Heart left ventricle (tissue), 7 donors: ENCODE measurements around a stretch of chr13.

DNA sequence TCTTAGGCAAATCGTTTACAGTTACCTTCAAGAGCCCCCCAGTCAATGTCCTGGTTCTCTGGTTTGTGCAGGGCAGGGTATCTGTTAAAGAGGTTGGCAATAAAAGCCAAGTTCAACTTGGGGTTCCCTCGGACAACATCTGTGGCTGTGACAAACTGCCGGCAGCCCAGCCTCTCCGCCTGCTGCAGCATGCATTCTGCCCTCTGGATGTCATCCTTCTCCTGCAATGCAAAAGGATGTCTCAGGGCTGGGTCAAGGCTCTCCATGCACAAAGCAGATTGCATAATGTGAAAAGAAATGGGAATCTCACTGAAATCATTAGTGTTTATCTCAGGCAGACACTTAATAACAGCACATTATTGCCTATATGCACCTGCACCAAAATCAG lies 35.1 kb downstream of the LCP1 start:
- PRO-cap, 6 experiments, result no peak in any of the 6 experiments
- RAMPAGE, long total RNA, 2 experiments, result start-site peak on the minus strand in 1 of 2 experiments, centred at position 161 of the sequence, 14 reads per replicate
- RRBS, result no CpG with 5 or more reads among the region's 4 CpGs

DNA sequence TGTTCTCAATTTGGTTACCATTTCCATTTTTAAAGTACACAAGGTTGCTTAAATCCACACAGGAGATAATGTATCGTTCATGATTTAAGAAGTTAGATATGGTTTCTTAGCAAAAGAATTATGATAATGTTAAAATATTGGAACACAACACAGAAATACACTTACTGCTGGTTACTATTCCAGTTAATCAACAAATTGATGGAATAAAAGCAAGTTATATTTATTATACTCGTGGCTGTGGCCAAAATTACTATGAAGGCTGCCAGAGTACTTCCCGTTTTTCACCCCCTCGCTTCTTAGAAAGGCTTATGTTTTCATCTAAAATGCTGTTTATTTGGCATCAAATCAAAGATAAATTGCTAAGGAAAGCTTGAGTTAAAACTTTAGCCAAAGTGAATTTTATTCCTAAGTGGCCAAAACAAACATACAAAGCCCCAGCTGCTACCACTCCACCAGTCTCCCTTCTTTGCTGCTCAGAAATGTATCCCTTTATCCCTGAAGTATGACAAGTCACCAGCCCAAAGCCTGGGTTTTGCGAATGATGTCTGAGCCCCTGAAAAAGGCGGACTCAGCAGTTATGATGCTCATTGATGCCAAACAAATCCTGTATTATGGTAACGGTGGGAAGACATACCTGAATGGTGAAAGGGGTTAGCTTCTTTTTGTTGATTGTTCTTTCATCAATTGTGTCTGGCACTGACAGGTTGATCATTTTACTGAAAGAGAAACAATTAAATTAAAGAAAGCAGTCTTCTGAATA lies 27.6 kb downstream of the LCP1 start:
- PRO-cap, 6 experiments, result no peak in any of the 6 experiments
- RAMPAGE, long total RNA, 2 experiments, result no peak in any of the 2 experiments
- RRBS, result no CpG with 5 or more reads among the region's 7 CpGs

GRCh38 chr13:46359801-46360232 lies 27.2 kb downstream of the RUBCNL start:
- PRO-cap, 6 experiments, result no peak in any of the 6 experiments
- RAMPAGE, long total RNA, 2 experiments, result no peak in any of the 2 experiments
- RRBS, result no CpG with 5 or more reads among the region's 2 CpGs

GRCh38 chr13:46598332-46598912 lies 45.5 kb downstream of the LRCH1 start:
- PRO-cap, 6 experiments, result no peak in any of the 6 experiments
- RAMPAGE, long total RNA, 2 experiments, result no peak in any of the 2 experiments
- RRBS, result no CpG with 5 or more reads among the region's 6 CpGs

DNA sequence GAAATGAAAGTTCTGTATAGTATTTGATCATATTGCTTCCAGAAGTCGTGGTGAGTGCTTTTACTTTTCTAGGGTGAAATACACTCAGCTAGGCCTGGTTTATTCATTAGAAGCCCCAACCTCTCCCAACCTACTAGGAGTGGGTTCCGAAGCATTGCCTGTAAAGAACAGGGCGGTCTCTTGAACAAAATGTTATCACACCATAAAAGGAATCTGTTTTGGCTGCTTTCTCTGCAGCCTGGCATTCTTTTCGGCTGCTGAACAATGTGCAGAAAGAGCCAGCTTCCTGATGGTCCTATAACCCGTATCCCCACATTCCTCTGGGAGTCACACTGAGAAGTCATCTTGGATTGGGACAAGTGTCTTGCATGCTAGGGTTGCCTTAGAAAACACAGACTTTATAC lies 102.8 kb downstream of the LRCH1 start:
- PRO-cap, 6 experiments, result peak in 1 of 6 experiments; most common plus-strand start position 325 of the sequence (in 1); most common minus-strand start position 135 of the sequence (in 1)
- RAMPAGE, long total RNA, 2 experiments, result no peak in any of the 2 experiments
- RRBS, result no CpG with 5 or more reads among the region's 5 CpGs

DNA sequence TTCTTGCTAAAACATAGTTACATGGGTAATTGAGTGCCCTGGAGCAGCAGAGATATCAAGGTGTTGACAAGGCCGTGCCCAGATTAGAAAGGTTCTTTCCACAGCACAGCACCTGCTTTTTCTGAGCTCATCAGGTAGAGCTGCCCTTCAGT lies 114.1 kb downstream of the LRCH1 start:
- PRO-cap, 6 experiments, result no peak in any of the 6 experiments
- RAMPAGE, long total RNA, 2 experiments, result no peak in any of the 2 experiments
- RRBS, result no CpG with 5 or more reads among the region's 1 CpG

- PRO-cap, 6 experiments, result no peak in any of the 6 experiments
- RAMPAGE, long total RNA, 2 experiments, result no peak in any of the 2 experiments
- RRBS, result no CpG with 5 or more reads among the region's 1 CpG
Observed at GRCh38 chr13:46667911-46668265, 114.9 kb downstream of the LRCH1 start.

- PRO-cap, 6 experiments, result no peak in any of the 6 experiments
- RAMPAGE, long total RNA, 2 experiments, result no peak in any of the 2 experiments
- RRBS, result no CpG with 5 or more reads among the region's 13 CpGs
Observed at GRCh38 chr13:48057066-48057366, 19.5 kb downstream of the NUDT15 start.

DNA sequence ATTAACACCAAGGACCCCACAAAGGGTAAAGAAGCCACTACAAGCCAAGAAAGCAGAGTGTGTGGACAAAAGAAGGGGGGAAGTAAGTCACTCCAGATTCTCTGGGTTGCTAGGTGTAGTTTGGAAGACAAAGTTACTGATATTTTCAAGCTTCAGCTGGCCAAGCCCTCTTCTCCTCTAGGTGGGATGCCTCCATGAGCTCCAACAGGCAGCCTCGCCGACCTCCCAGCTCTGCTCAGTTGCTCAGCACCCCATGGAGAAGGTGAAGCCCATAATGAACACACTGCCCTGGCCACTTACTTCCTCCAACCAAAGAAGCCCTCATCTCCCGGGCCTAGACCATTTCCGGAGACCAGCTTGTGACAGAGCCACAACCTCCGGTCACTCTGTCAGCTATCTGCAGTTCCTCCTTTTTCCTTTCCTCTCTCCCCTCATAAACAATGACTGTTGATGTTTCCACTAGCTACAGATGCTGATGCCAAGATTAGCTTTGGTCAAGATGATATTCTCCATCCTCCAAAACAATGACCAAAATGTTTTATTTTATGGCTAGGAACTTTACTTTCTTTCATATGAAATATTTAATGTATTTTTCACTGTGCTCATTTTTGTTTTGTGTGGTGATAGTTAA lies 66.9 kb upstream of the MED4 start:
- PRO-cap, 6 experiments, result no peak in any of the 6 experiments
- RAMPAGE, long total RNA, 2 experiments, result no peak in any of the 2 experiments
- RRBS, result no CpG with 5 or more reads among the region's 5 CpGs

DNA sequence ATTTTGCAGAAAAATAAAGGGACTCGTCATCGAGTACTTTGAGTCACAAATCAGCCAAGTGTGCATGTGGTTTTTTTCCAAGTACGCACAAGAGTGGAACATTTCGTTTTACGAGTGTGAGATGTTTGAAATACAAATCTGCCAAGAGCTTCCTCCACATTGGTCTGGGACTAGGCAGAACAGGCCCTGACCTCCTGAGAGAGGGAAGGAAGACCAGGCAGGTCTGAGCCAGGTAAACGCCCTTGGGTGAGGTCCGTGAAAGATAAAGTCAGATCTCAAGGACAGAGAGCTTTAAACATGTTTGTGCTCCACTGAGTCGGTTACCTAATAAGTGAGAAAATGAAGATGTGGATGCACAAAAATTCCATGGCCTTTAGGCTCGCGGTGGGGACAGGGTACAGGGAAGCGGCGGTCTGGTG lies 530 bp upstream of the ITM2B start:
- PRO-cap, 6 experiments, result peak in 2 of 6 experiments; most common plus-strand start position 157 of the sequence (in 2); most common minus-strand start position 333 of the sequence (in 1)
- RAMPAGE, long total RNA, 2 experiments, result no peak in any of the 2 experiments
- RRBS, result no CpG with 5 or more reads among the region's 12 CpGs

- PRO-cap, 6 experiments, result no peak in any of the 6 experiments
- RAMPAGE, long total RNA, 2 experiments, result no peak in any of the 2 experiments
- RRBS, result no CpG with 5 or more reads among the region's 2 CpGs
Observed at GRCh38 chr13:48248882-48249429, 15.9 kb downstream of the ITM2B start.

- PRO-cap, 6 experiments, result no peak in any of the 6 experiments
- RAMPAGE, long total RNA, 2 experiments, result no peak in any of the 2 experiments
- RRBS, result no CpG with 5 or more reads among the region's 6 CpGs
Observed at GRCh38 chr13:48395347-48395892, 17.5 kb downstream of the LPAR6 start.

GRCh38 chr13:48410037-48410817 lies 2.7 kb downstream of the LPAR6 start:
- PRO-cap, 6 experiments, result peak in 2 of 6 experiments; most common plus-strand start chr13:48410525 (in 2); most common minus-strand start chr13:48410397 (in 1)
- RAMPAGE, long total RNA, 2 experiments, result no peak in any of the 2 experiments
- RRBS, result no CpG with 5 or more reads among the region's 7 CpGs

GRCh38 chr13:48491255-48491940 lies 41.5 kb downstream of the RCBTB2 start:
- PRO-cap, 6 experiments, result no peak in any of the 6 experiments
- RAMPAGE, long total RNA, 2 experiments, result no peak in any of the 2 experiments
- RRBS, result no CpG with 5 or more reads among the region's 1 CpG

DNA sequence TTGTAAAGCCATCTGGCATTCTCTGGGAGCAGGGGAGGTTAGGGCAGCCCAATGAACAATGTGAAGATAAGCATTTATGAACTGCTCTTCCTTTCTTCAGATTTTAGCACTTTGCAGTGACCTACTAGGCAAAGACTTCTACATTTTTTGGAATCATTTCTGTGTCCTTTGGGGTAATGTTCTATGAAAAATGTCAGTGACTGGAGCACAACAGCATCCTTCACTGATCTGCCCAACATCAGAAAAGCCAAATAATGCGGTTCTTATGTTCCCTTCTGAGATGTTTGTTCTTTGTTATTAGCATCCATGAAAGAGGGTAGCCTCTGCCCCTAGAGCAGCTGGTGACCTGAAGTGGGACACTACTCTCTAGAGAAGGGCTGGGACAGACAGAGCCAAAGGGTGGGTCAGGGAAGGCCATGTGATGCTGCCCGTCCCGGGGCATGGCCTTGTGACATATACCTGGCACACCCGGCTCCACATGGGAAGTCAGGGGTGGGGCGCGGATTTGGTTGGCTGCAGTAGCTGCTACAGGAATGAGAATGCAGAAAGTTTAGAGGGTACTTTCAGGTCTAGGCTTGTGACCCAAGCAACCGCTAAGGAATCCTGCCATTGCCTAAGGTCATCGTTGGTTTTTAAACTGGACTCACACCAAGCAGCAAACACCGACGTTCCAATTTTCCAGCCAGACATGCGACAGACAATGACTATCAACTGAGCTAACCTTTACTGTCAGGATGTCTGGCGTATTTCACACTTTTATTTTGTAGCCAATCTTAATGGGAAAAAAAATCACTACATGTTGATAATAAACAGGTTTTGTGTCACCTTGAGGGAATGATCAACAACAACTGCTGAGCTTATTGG lies 26.0 kb downstream of the RCBTB2 start:
- PRO-cap, 6 experiments, result peak in 2 of 6 experiments; most common plus-strand start position 484 of the sequence (in 2); most common minus-strand start position 368 of the sequence (in 1)
- RAMPAGE, long total RNA, 2 experiments, result no peak in any of the 2 experiments
- RRBS, result no CpG with 5 or more reads among the region's 12 CpGs

GRCh38 chr13:48542505-48543338 lies 9.8 kb upstream of the RCBTB2 start:
- PRO-cap, 6 experiments, result peak in 2 of 6 experiments; most common plus-strand start chr13:48542999 (in 2); most common minus-strand start chr13:48542877 (in 1)
- RAMPAGE, long total RNA, 2 experiments, result no peak in any of the 2 experiments
- RRBS, result no CpG with 5 or more reads among the region's 12 CpGs

GRCh38 chr13:48577050-48577406 lies 44.1 kb upstream of the RCBTB2 start:
- PRO-cap, 6 experiments, result no peak in any of the 6 experiments
- RAMPAGE, long total RNA, 2 experiments, result no peak in any of the 2 experiments
- RRBS, result no CpG with 5 or more reads among the region's 2 CpGs

GRCh38 chr13:48578789-48579660 lies 46.1 kb upstream of the RCBTB2 start:
- PRO-cap, 6 experiments, result peak in 1 of 6 experiments; most common plus-strand start chr13:48579279 (in 1); most common minus-strand start chr13:48579159 (in 1)
- RAMPAGE, long total RNA, 2 experiments, result no peak in any of the 2 experiments
- RRBS, result 29% methylated on average over 1 of the region's 9 CpGs

- PRO-cap, 6 experiments, result peak in 2 of 6 experiments; most common minus-strand start chr13:48585593 (in 2)
- RAMPAGE, long total RNA, 2 experiments, result no peak in any of the 2 experiments
- RRBS, result no CpG with 5 or more reads among the region's 2 CpGs
Observed at GRCh38 chr13:48585360-48585720, 52.5 kb upstream of the RCBTB2 start.

DNA sequence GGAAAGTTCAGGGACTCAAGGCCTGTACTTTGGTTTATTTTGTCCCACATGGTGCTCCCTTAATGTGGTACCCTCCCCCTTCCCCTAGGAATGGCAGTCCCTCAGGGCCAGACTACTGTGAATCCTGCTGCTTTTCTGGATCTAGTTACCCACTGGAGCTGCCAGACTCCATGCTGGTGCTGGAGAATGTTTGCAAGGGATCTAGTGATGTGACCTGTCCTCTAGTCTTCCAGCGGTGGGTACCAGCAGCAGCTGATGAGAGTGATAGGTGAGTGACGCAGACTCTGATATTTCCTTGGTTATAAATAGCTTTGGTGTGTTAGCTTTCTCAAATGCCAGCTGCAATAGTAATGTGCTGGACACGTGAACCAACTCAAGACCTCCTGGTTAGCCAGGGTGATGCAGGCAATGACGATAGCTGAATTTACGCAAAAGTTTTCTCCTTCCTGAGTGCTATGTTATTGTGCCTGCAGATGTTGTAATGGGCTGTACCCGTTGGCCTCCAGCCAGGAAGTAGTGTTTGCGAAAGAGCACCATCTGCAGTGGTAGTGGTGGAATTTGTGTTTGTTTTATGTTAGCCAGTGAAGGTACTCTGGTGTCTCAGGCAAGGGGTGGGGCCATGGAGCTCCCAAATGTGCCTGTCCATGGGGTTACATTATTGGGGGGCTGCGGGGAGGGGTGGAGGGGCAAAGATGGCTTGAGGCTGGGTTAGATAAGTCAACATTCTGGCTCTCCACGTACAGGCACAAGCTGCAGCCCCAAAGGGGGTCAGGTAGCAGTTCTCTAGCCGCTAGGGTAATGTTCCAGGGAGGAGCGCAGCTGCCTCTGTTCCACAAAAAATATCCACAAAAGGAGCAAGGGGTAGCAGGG lies 129.5 kb downstream of the CYSLTR2 start:
- PRO-cap, 6 experiments, result peak in 1 of 6 experiments; most common minus-strand start position 229 of the sequence (in 1)
- RAMPAGE, long total RNA, 2 experiments, result no peak in any of the 2 experiments
- RRBS, result no CpG with 5 or more reads among the region's 11 CpGs